ENCODE measurements around the genes FAM124A and CKAP2.

DNA sequence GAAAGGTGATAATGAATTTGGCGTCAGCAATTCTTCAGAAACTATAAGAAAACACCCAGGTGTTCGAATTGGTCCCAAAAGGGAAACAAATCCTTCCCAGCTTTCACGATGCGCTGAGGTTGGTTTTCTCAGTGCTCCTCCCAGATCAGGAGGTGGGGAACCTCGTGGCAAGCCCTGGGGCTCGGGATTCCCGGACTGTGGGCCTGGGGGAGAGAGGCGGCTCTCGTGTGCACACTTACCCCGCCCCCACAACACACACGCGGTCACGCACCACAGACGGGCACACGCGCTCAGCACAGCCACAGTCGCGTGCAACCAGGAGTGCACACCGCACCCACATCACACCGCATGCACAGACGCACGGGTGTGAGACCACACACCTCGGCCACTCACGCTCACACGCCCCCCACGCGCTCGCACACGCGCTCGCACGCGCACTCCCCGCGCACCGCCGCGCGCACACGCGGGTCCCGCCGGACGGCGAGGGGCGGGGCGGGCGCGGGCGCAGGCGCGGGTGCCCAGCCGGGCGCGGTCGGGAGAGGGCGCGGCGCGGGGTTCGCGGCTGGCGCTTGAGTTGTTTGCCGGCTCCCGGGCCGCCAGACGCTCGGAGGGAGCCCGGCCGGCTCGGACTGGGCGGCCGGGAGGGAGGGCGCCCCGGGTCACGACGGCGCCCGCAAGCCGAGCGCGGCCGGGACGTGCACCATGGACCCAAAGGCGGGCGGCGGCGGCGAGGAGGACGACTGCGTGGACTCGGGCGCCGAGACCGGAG is at the start of gene FAM124A:
Gene FAM124A, plus strand, starts transcription at position 599 of the 769 bp plus-strand sequence.
- PRO-cap, result unidirectional peak, plus-strand start at position 599 of the sequence

- PRO-cap, result no peak
Observed at GRCh38 chr13:51223514-51223967, 1.3 kb downstream of the FAM124A start.

DNA sequence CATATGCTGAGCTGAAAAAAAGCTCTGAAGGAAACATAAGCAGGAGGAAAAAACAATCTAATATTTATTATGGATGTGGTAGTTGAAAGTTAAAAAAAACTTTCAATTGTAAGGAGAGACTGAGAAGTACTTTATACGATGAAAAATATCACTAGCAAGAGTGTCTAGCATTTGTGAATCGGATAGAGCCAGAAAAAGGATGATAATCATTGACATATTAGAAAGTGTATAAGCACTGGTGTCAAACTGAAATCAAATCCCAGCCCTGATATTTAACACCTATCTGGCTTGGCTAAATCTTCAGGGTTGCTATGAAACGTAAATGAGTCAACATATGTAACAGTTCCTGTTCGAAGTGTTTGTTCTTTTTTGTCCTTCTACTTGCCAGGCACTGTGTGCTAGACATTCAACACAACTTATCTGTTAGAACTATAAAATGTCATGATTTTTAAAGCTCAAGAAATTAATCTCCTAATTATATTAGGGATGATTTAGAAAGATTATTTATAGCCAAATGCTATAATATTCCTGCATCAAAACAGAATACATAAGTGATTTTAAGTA is 40.8 kb downstream of the SERPINE3 start:
- PRO-cap, result unidirectional peak, plus-strand start at position 362 of the sequence

DNA sequence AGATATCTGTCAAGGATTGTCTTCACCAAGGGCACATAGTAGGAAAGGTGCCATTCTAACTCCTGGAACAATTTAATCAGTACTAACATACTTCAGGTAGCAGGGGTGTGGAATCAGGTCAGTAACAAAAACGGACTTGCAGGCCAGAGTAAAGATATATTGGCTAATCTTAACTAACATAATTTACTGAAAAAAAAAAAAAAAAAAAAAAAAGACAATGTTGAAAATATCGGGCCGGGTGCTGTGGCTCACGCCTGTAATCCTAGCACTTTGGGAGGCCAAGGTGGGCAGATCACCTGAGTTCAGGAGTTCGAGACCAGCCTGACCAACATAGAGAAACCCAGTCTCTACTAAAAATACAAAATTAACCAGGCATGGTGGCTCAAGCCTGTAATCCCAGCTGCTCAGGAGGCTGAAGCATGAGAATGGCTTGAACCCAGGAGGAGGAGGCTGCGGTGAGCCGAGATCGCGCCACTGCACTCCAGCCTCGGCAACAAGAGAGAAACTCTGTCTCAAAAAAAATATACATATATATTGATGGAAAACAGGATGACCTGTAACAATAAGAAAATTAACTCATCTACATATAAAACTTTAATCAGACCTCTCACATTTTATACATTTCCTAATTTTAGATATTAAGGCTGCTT is 5.2 kb downstream of the INTS6 start:
- PRO-cap, result no peak

DNA sequence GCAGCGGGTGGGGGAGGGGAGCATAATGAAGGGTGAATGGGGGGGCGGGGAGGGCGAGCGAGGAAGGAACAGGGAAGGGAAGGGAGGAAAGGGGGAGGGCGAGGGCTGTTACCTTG is 1.1 kb downstream of the INTS6 start:
- PRO-cap, result no peak

DNA sequence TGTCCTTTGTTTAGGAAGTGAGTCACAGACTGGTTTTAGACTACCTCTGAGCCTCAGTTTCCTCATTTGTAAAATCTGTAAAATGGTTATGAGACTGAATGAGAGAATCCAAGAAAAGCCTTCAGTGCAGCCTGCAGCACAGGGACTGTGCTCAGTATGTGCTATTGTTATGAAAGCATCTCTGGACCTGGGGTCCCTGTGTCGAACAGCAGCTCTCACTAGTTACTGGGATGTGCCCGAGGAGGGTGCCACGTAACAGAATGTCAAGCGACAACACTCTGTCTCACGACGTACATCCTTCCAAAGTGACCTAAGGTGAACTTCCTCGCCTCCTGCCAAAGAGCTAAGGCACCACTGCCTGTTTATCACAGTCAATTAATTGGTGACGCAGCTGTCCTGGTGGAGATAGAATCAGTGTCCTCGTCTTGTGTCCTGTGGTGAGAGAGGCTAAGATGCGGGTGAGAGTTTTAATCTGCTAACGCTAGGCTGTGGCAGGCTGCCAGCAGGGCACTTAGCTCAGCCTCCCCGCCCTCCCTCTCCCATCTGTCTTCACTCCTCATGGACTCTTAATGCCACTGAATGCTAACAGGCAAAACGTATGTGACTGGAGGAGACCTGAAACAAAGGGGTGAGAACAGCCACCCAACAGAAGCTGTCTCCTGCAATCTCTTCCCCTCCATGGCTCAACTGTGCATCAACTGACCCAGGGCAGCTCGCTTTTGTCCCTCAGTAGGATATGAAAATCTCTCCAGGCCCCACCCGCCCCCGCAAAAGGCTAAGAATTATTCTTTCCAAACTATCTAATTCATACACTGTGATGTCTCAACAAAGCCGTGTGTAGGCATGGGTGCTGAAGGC is 17.9 kb downstream of the DHRS12 start:
- PRO-cap, result no peak

DNA sequence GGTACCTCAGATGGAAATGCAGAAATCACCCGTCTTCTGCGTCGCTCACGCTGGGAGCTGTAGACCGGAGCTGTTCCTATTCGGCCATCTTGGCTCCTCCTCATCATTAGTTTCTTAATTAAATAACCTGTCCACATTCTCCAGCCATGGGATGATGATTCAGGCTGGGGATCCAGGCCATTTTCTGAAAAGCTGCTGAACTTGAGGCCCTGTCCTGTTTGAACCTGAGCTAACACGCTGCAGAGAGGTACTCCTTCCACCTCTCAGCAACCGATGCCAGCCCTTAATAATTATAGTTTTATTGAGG is 116.1 kb upstream of the NEK3 start:
- PRO-cap, result no peak

- PRO-cap, result bidirectional peak, plus-strand start at chr13:52455480, minus-strand start at chr13:52455346
Observed at GRCh38 chr13:52455198-52456243, at the start of gene CKAP2. Gene CKAP2 (plus strand): TSS chr13:52455478.

DNA sequence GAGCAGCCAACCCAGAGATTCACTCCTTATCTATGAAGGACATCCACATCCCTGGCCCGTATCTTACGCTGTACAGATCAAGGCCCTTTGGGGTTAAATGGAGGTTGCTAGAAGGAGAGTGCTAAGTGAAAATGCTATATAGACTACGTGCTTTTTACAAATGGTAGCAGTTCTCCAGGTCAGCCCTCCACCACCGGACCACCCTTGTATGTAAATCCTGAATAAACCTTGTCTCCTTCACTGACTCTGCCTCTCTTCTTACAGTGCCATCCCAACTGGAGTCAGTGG is 1.8 kb upstream of the SUGT1 start:
- PRO-cap, result no peak

- PRO-cap, result no peak
Observed at GRCh38 chr13:52651932-52652169, 785 bp upstream of the SUGT1 start.

- PRO-cap, result no peak
Observed at GRCh38 chr13:53237786-53238324, 209.2 kb downstream of the OLFM4 start.

DNA sequence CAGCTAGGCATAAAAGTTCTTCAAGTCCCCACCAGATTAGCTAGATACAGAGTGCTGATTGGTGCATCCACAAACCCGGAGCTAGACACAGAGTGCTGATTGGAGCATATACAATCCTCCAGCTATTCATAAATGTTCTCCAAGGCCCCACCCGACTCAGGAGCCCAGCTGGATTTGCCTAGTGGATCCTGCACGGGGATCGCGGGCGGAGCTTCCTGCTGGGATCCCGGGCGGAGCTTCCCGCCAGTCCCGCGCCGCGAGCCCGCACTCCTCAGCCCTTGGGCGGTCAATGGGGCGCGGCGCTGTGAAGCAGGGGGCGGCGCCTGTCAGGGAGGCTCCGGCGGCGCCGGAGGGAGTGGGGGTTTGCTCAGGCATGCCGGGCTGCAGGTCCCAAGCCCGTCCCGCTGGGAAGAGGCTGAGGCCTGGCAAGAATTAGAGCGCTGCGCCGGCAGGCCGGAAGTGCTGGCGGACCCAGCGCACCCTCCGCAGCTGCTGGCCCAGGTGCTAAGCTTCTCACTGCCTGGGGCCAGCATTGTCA is 119.4 kb downstream of the PRR20E start:
- PRO-cap, result no peak

DNA sequence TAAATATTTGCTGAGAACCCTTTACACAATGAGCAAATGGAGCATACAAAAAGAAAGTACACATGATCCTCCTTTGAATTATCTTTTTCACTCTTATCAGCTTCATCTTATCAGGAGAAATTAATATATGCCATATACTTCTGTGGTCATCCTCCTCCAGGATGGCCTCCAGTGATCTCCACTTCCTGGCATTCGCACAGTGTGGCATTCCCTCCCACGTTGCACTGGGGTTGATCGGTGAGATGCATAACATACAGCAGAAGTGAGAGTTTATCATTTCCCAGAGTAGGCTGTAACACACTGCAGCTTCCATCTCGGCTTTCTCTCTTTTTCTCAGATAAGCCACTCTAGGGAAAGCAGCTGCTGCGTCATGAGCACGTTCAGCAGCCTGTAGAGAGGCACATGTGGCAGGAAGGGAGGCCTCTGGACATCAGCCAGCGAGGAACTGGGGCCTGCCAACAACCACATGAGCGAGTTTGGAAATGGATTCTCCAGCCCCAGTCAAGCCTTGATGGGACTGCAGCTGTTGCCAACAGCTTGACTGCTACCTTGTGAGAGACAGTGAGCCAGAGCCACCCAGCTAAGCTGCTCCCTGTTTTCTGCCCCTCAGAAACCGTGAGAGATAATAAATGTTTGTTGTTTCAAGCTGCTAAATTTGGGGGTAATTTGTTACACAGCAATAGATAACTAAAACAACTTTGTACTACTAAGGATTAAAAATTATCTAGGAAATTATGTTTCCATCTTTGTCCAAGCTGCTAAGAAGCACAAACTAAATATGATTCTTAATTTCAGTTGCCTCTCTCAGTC is 807.0 kb downstream of the DIAPH3 start:
- PRO-cap, result no peak

DNA sequence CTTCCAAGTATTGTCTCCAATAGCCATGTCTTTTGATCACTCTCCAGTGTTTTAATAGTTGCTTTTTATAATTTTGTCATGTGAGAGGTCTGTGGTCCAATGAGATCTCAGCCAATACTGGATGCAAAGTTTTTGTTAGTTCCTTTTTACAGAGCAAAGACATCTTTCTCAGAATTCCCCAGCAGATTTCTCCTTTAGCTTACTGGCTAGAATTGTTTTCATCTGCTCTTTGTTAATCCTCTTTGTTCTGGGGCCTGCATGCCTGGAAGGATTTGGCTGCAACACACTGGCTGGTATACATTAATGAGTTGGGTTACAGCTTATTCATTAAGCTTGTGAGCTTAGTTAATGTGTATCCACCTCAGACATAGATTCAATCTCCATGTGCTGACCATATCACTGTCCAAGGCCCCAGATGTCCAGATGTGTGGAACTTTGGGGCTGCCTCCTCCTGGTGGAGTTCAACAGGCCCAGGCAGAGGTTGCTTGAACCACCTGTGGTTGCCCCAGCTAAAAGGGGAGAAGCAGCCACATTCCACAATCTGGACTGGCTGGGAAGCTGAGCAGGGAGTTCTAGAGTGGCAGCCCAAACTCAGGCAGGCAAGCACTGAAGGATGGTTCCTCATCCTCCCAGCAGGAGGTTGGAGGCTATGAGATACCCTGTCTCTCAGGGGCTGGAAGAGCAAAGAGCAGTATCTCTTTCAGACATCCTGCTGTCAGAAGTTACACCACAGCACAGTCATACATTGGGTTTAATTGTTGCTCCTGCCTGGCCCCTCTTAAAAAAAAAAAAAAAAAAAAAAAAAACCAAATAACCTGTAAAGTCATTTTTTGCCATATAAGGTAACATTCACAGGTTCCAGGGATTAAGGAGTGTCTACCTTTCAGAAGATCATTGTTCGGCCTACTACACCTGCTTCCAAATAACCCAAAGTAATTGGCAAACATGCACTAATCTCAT is 5.3 kb downstream of the DIAPH3 start:
- PRO-cap, result no peak

- PRO-cap, result no peak
Observed at GRCh38 chr13:60409402-60410245, 12.6 kb downstream of the TDRD3 start.

DNA sequence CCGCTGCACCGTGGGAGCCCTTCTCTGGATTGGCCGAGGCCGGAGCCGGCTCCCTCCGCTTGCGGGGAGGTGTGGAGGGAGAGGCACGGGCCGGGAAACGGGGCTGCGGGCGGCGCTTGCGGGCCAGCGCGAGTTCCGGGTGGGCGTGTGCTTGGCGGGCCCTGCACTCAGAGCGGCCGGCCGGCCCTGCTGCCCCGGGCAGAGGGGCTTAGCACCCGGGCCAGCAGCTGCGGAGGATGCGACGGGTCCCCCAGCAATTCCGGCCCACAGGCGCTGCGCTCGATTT is 76.6 kb downstream of the PCDH20 start:
- PRO-cap, result no peak

GRCh38 chr13:64075175-64076336 is 242.7 kb upstream of the ENSG00000285566 start:
- PRO-cap, result no peak

GRCh38 chr13:66622385-66623034 is 607.6 kb downstream of the PCDH9 start:
- PRO-cap, result no peak

DNA sequence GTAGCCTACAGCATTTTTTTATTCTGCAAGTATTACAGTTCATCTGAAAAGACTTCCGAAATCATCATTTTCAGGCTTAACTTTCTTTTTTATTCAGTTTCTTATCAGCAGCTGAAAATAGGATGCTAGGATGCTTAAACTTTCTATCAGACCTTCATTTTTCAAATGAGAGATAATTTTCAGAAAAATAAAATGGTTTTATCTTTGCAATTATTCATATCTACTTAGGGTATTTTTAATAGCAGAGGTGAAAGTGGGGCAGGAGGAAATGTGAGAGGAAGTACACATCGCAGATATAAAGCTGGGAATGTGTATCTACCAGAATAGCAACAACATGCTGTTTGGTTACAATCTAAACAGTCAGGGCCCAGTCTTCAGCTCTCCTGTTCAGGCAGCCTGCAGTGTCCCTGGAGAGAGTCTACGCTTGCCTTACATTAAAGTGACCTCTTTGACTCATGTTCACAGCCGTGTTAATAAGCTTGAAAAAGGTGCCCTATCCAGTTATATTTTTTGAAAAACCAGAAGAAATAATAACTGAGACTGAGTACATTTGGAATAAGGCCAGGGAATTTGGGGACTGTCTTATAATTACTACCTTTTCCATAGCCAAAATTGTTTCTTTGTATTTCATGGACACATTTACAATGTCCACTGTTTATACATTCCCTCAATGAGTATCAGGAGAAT is 82.9 kb downstream of the PCDH9 start:
- PRO-cap, result no peak

- PRO-cap, result no peak
Observed at GRCh38 chr13:69595132-69595691, 513.0 kb downstream of the KLHL1 start.

All from fallopian tube (tissue), 1 donor.